ENCODE data around the gene BST1.

GRCh38 chr4:15060784-15061875, 58.8 kb downstream of the CPEB2 start:
- PRO-cap: no peak

DNA sequence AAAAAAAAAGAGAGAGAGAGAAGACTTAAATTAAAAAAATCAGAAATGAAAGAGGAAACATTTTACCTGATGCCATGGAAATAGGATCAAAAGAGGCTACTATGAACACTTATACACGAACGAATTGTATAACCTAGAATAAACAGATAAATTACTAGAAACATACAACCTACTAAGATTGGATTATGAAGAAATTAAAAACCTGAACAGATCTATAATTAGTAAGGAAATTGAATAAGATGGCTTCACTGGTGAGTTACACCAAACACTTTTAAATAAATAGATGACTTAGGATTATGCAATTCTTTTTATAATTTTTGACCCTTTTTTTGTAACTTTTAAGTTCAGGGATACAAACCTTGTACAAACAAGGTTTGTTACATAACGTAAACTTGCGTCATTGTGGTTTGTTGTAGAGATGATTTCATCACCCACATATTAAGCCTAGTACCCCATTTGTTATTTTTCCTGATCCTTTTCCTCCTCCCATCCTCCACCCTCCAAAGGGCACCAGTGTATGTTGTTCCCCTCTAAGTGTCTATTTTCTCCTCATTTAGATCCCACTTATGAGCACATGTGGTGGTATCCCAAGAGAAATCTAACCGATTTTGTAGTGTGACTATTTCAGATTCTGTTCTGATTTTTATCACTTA, 75.6 kb downstream of the CPEB2 start:
- PRO-cap: no peak

DNA sequence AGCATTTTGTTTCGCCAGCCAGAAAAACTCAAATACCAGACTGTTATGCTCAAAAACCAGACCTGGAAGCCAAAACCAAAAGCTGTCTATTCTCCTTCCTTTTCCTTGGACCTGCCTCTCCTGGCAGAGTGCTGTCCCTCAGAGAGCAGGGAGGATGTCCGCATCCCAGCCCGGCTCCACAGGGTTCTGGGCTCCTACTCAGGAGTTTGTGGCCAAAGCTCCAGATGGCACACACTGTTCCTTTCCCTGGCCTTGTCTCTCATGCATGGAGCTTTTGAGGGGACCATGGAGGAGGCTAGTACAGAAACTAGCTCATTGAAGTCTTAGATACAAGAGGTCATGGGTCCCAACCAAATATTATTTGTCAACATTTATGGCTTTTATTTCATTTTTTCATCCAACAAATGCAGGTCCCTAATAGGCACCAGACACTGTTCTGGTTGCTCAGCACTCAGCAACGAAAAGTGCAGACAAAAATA, 41.8 kb upstream of the C1QTNF7 start:
- PRO-cap: no peak

DNA sequence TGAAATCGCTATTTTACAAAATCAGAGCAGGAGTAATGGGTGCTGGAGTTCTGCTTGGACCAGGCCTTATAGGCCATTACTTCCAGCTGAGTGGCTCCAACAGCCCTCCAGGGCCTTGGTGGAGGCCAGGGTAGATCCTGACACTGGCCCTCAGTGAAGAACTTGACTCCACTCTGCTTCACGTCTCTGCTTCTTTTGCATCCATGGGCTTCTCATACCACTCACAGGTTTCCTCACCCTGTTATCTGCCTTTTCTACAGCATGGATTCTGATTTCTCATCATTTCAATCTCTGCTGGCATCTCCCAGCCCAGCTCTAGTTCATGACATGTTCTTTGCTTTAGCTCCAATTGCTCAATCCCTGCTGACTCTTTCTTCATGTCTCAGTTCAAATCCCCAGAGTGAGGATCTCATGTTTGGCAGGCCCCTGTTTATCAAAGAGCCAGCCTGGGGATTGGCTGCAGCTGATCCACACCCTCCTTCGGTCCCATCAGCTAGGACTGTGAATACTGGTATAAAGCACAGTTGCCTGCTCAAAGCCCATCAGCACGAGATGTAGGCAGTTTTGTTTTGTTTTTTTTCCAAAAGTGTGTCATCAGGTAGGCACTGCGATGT, 14.5 kb upstream of the CC2D2A start:
- PRO-cap: no peak

GRCh38 chr4:15677384-15678278, 4.0 kb upstream of the FAM200B start:
- PRO-cap: no peak

- PRO-cap: no peak
Measured at GRCh38 chr4:15702698-15703533, at the start of gene BST1. TSS of gene BST1 (plus strand) at chr4:15703065.

DNA sequence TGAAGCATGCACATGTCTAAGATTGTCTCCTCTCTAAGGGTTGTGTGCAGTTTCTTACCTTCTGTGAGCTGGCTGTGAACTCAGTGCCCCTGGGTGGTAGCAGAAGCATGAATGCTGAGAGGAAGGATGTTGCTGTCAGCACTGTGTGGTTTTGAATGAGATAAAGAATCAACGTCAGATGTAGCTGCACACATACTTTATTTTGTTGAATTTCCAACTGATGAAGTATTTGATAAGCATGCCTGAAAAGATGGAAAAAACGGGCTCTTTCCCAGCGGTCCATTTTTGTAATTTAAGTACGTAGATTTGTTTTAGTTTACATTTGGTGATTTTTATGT, 23.8 kb upstream of the CD38 start:
- PRO-cap: no peak

- PRO-cap: no peak
Measured at GRCh38 chr4:15833579-15834388, 55.7 kb downstream of the CD38 start.

GRCh38 chr4:16084323-16084776, 527 bp upstream of the PROM1 start:
- PRO-cap: no peak

- PRO-cap: no peak
Measured at GRCh38 chr4:16196414-16196980, 29.8 kb downstream of the TAPT1 start.

DNA sequence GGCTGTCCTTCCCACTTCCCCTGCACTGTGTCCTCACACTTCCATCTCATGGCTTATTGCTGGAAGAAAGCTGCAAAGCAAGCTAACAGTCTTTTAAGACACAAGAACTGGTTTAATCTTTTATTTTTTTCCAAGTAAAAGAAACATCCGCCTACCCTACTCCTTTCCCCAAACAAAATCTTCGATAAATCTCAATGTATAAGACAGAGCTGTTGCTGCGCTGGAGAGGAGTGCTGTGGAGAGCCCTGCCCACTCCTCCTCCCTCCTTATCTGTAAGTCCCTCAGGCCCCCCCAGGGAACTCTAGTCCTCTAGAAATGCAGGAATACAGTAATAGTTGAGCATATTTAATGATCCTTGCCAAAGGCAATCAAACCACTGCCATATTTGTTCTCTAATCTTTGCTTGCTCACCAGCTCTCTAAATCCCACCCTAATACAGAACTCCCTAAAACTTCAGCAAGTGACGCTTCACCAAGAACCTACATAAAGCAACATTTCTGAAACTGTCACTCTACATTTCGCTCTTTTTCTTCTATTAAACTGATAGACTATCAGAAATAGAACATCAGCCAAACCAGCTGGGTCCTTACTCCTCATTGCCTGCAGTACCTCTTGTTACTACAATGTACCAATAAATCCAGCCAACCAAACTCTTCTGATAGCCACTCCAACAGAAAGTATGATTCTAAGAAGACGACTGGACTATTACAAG, 13.8 kb downstream of the TAPT1 start:
- PRO-cap: no peak

DNA sequence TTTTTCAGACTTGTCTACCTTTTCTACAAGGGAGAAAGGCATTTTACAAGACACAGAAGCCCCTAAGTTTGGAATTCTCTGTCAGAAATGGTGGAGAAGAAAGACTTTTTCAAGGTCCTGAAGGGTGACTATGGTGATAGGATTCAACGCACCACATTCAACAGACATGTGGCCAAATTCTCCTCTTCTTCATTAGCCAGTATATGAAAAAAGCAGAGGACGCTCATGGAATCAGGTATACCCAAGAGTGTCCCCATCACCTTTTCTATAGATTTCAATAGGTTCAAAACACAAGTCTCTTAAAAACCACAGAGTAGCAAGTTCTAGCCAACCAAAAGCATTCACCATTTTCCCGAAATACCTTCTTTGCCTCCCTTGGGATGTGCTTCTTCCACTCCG, 156.0 kb downstream of the LDB2 start:
- PRO-cap: no peak

DNA sequence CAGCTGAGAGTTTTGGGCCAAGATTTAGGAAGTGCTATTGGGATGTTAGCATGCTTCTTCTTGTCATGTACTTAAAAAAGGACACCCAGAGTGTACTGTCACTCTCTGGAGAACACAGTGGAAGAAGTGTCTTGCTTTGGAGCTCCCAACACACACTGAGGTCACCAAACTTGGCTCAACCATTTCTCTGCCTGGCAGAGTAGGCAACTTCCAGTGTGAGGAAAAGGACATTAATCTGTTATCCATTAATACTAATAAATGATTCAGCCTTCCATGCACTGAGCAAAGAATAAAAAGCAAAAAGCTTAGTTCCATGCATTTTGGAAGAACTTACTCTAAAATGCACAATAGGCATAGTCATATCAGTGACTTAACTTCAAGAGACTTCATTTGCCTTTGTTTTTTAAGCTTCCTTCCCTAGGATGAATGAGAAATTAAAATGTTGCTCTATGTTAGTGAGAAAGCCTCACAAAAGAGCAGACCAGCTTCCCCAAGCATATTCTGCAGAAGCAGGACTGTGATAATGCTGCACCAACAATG, 59.9 kb downstream of the LDB2 start:
- PRO-cap: no peak

GRCh38 chr4:16890523-16891207, 7.8 kb downstream of the LDB2 start:
- PRO-cap: no peak

- PRO-cap: no peak
Measured at GRCh38 chr4:16969511-16969653, 70.9 kb upstream of the LDB2 start.

- PRO-cap: no peak
Measured at GRCh38 chr4:17583276-17583963, 6.4 kb downstream of the LAP3 start.

- PRO-cap: no peak
Measured at GRCh38 chr4:17595524-17596005, 18.6 kb downstream of the LAP3 start.

- PRO-cap: no peak
Measured at GRCh38 chr4:18321664-18322104, 300.1 kb upstream of the LCORL start.

- PRO-cap: no peak
Measured at GRCh38 chr4:18411348-18412139, 390.0 kb upstream of the LCORL start.

DNA sequence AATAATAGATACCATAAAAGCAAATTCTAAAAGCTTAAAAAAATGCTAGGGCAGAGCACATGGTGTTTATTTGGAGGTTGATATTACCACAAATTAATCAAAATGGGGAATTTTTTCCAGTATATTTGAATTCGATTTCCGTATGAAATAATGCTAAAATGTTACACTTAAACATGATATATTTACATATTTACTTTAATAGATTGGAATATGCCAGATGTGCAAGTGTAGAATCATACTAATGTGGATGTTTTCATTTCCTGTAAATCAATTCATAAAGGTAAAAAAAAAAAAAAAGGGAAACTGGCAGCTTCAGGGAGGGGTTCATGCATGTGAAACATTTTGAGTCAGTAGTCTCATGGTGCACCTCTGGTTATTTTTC, 310.0 kb upstream of the SLIT2 start:
- PRO-cap: no peak